Neural cell (in vitro differentiated cells): ENCODE results near the genes ZFAND4 and NPY4R.

DNA sequence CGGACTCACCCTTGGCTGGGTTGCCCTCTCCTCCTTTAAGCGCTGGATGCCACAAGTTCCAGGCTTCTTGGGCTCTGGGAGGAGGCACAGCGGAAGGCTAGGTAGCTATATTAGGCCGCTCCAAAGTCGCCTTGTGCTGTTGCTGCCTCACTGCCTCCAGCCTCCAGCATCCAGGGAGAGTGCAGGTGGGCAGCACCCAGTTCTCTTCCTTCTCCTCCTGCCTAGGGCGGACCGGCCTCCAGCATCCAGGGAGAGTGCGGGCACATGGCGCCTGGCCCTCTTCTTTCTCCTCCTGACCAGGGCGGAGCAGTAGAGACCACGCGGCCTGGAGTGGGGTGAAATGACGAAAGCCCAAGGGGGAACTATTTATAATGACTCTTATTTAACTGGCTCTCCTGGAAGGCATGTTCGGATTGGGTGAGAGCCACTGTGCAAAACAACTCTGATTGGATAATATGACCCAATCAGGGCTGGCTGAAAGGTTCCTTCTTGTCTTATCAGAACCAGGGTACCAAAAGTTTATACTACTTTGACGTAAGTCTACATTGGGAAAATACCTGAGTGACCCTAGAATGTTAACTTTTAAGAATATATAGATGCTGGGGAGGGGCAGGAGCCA lies 63.1 kb downstream of the ZNF37A start:
- RAMPAGE, long total RNA: no peak

DNA sequence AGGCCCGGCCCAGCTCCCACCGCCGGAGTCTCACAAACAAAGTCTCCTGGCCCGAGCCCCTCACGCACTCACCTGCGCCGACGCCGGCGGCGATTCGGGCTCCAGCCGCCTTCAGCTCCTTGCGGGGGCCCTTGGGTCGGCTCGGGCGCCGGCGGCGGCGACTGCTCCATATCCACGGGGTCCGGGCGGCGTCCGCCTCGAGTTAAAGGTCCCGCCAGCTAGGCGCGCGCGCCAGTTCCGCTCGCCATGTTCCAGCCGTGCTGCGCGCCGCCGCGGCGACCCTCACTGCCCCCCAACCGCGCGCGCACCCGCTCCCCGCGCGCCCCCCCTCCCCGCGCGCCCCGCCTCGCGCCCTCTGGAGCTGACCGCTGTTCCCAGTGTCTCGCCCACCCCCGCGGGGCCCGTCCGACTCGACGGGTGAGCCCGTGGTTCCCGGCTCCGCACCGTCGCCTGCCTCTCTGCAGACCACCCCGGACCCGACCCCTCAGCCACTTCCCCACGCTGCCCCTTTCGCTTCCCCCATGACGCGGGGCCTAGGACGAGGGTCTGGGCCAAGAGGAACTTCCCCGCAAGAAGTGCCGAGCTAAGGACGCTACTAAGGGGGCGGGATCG lies 396.1 kb downstream of the ZNF33B start:
- RAMPAGE, long total RNA: no peak

GRCh38 chr10:42551658-42552615 lies 86.4 kb downstream of the ZNF33B start:
- RAMPAGE, long total RNA: no peak

- RAMPAGE, long total RNA: no peak
Measured at GRCh38 chr10:42644902-42645505, 6.6 kb upstream of the ZNF33B start.

DNA sequence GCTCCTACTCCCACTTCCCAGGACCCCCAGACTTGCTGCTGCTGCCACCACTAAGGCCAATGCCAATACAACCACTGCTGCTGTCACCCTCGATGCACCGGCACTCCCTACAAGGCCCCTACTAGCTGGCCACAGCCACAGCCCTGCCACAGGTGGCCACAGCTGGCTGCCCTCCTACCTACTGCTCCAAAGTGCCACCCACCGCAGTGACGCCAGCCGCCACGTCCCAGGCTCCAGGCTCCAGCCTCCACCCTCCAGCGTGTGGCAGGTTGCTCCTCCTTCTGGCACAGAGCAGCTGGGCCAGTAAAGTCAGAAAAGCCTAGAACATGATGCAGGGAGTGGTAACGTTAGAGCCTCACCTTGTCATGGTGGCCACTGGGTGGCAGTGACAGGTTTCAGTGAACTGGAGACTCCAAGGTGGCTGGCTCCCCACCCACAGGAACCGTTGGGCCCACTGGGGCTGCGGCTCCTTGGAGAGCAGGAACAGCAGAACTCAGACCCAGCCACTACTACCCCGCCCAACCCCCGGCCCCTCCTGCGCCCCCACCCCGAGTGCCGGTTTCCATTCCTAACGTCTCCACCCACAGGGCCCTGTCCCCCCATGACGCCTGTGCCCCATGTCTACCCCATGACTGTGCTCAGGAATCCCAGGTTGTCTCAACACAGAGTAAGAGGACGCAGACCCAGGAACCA lies 52.1 kb upstream of the ZNF33B start:
- RAMPAGE, long total RNA: no peak

DNA sequence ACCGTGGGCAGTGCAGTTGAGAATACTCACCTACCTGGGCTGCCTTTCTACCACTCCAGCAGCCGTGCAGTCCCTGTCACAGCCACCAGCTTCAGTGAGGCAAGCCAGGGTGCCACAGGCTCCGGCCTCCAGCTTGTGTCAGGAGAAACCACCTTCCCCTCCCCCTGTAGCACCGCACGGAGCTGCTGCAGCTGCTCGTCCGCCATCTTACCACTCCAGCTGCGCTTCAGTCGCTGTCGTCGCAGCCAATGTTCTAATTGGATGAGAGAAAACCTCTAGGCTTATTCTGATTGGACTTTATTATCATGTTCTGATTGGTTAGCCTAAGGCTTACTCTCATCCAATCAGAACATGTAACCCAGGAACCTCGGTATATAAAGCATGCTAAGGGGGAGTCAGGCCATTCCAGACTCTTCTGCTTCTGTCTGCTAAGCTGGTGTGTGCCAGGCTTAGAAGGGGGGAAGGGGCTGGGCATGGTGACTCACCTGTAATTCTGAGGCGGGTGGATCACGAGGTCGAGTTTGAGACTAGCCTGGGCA lies 53.2 kb upstream of the ZNF33B start:
- RAMPAGE, long total RNA: no peak

DNA sequence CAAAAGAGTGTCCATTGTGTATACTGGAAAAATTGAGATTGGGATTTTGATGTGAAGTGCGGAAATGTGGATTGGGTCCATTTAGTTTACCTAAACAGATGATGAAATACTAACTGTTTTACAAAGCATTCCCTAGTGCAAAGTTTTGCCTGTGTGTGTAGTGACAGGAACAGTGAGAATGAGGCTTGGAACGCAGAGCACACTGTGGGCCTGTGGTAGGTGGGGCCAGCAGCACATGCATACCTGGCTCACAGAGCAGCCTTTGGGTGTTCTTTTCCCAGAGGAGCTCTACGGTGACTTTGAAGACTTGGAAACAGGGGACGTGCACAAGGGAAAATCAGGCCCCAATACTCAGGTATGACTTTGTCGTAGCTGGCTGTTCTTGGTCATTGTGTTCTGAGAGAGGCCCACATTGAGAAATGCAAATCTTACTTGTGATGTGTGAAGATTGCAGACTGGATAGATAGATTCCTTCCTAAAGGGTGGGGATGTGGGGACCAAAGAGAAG lies 33.8 kb downstream of the BMS1 start:
- RAMPAGE, long total RNA: no peak

- RAMPAGE, long total RNA: no peak
Measured at GRCh38 chr10:42933338-42933719, 143.5 kb upstream of the RET start.

DNA sequence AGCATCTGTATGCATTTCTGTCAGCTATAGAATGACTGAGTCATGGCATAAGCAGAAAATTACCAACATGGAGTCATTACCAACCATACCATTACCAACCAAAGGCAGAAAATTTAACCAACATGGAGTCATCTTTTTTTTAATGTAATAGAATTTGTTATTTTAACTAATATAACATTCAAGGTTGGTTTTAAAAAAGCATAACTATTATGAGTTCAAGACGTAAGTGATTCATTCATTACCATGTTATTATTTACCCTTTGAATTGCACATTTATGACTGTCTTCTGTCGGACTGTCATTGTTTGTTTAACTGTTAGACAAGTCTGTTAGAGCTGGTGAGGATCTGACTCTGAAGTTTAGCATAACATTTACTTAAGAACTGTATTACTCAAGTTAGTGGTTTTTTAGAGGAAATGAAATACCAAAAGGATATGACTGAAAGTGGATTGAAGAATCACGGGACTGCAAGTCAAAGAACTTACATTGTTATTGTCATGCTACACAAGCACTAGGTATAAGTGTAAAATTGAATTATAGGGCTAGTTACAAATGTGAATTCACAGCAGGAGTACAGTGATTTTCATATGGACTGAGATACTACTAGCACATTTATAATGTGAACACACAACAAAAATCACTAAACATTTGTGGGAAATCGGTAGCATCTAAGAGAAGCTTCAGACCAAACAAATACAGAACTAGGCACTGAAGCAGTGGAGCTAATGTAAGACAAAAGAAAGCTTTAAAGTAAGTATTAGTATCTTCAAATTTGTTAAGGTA lies 2.2 kb downstream of the CSGALNACT2 start:
- RAMPAGE, long total RNA: no peak

DNA sequence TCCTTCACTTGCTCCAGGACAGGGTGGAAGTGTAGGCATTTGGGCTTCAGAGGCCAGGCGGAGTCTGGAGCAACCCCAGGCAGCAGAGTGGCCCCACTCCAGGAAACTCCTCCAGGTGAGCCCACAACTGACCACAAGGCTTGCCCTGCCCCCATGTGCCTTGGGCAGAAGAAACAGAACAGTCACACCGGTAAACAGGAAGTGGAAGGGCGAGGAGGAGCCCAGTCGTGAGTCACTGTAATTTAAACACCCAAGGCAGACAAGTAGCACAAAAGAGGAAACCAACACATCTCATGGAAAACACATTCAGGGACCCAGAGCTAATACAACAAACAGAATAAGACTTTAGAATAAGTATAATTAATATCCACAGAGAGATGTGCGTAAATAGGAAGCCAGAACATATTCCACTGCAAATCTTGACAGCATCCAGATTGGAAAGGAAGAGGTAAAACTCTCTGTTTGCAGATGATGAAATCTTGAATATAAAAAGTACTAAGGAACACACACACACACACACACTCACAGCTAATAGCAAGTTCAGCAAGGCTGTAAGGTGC lies 20.5 kb upstream of the RASGEF1A start:
- RAMPAGE, long total RNA: no peak

GRCh38 chr10:43437296-43437608 lies 341 bp downstream of the ZNF487 start:
- RAMPAGE, long total RNA: no peak

GRCh38 chr10:43964922-43965518 lies 316.3 kb upstream of the ZNF32 start:
- RAMPAGE, long total RNA: no peak

DNA sequence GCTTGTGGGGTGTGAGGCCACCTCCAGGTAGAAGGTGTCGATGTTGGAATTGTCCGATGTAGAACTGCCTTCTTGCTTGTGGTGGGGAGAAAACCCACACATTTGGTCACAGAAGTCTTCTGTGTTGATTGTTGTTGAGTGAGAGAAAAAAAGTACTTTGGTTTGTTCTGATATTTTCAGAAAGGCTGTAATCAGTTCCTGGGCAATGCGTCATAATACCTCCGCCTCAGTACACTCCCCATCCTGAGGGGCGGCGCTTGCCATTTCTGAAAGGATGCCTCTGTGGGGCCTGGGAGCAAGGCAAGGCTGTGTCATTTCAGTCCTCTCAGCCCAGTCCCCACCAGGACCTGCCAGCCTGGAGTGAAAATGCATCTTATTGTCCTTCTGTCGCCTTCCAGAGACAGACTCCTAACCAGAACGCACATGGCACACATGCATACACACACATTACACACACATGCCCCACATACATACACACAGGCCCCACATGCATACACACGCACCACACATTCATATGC lies 90.2 kb downstream of the CXCL12 start:
- RAMPAGE, long total RNA: no peak

DNA sequence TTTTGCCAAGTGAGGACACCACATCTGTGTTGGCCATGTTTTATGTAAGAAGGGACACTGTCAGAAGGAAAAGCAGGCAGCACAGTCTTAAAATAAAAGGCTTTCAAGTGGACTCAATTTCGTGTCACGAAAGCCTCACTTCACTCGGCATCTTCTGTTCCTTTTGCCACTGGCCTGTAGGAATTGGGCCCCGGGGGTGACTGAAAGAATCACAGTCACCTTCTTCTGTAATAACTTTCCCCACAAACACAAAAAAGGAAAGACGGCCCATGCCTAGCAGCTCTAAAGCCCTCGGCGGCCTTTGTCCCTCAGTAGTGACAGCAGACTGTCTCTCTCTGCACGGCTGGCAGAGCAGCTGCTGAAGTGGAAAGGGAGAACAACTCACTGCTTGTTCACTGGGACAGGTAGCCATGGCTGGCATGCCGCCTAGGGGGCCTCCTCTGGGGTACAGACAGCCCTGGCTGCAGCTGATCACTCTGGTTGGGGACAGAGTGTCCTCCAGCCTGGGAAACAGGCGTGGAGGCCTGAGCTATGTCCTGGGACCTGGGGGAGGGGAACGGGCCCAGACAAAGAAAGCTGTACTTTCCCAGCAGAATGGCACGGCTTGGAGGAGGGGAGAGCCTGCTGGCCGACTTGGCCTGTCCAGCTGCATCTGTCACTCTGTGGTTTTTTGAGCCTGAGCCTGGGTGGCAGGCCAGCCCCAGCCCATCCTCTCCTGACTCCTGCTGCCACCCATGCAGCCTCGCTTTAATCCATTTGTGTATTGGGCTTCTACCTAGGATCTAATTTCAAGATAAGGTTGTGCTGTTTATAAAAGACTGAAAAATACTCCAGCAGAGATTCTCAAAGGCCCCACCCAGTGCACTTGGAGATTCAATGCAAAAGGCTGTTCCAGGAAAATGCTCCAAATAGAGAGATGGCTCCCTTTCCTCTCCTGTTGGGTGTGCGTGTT lies 4.5 kb downstream of the RASSF4 start:
- RAMPAGE, long total RNA: no peak

DNA sequence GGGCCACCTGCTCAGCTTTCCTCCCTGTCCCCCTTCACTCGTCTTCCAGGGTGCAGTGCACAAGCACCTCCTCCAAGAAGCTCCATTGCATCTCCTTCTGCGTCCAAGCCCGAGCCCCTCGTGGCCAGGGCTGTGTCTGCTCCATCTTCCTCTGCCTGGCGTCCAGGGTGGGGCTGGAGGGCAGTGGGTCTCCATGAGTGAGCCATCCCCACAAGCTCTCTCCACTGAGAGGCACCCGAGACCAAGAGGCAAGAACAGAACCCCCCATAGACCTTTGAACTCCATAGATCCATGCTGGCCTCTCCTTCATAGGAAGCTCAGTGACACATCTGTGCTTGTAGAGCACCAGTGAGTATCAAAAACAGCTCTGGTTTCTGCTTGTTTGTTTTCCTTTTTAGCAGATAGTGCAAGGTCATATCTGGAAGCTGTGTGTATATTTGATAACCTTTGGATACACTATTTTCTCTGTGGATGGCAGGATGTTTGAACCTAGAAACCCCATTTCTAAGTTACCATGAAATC lies 2.0 kb upstream of the DEPP1 start:
- RAMPAGE, long total RNA: no peak

DNA sequence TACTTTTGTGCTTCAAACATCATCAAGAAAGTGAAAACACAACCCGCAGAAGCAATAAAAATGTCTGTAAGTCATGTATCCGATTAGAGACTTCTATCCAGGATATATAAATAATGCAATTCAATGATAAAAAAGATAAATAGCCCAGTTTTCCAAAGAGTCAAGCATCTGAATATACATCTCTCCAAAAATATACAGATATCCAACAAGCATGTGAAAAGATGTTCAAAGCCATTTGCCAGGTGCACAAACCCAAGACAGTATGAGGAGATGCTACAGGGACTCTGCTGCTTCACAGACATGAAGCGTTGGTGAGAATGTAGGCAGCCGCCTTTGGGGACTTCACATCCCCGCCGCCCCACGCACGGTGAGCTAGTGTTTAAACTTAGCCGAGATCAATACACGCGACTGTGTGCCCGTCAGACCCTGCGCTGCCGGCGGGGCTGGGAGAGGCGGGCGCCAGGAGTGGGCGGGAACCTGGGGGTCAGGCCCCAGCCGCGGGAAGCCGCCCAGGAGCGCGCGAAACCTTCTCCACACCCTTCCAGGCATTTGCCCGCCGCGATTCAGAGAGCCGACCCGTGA lies 1.0 kb upstream of the ALOX5 start:
- RAMPAGE, long total RNA: no peak

DNA sequence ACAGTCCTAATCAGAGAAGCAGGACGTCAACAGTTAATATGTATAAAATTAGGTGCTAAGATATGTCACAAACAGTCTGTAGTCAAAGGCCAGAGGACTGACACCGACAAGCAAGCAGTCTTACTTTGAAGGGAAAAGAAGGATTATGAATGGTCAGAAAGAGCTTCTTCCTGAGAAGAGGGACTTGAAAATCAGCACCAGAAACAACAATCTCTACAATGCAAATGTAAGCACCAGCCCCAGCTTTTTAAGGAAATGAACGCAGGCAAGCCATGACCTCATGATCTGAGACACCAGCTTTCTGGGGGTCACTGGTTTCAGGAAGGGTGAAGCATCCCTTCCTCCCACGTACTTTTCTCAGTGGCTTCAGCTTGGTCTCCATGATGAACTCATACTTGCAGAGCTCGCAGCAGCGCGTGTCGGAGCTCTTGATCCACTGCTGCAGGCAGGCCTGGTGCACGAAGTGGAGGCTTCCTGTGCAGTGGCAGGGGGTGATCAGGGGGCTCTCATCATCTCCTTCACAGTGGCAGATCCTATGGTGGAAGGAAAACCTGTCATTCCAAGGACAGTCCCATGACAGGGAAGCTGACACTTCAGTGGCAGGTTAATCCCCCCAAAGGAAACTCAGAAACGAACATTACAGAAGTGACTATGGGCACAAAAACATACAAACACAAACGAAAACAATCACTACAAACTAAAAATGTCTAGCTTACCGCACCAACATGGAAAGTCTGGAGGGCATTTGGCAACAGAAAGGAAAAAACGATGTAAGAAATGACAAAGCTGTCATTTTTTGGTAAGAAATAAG lies 74.1 kb downstream of the MARCHF8 start:
- RAMPAGE, long total RNA: no peak

DNA sequence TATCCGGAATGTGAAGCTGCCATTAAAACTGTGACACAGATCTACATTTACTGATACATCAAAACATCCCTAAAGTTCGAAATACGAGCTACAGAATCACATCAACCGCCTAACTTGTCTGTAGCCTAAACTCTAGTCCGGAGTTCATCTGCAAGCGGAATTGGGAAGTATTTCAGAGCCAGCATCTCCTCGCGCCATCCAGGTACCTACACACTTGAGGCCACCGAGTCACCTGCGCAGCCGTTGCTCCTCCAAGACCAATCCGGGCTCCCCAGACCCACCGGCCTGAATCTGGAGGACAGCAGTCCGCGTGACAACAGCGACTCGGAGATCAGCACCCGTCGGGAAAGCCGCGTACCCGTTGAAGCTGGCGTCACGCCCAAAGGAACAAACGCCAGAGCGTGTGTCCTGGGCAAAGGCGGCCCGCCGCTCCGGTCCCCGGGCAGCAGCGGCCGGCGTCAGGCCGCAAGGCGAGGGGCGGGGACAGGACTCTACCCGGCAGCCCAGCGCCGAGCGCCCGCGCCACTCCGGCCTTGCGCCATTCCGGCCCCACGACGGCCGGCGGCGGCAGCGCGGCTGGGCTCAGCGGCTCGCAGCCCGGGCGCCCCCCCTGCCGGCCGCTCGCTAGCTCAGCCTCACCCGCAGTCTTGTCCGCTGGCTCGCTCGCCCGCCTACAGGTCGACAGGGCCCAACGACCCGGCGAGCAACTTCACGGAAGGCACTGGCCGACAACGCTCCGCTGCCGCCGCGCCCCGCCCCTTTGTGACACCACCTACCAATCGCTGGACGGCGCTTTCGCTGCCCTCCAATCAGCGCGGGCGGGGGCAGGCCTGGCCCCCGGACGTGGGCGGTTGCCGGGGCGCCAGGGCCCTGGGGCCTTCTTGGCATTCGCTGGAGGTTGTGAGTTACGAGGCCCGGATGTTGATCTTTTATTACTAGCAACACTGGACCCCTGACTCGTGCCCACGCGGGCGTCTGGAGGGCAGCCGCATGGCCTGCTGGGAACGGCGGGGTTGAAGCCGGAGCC lies at the start of gene ZFAND4:
TSS of gene ZFAND4 (minus strand) at position 733 of the 1,027 bp plus-strand sequence.
- RAMPAGE, long total RNA: no peak

- RAMPAGE, long total RNA: no peak
Measured at GRCh38 chr10:45673260-45673592, 654 bp upstream of the ZFAND4 start.

DNA sequence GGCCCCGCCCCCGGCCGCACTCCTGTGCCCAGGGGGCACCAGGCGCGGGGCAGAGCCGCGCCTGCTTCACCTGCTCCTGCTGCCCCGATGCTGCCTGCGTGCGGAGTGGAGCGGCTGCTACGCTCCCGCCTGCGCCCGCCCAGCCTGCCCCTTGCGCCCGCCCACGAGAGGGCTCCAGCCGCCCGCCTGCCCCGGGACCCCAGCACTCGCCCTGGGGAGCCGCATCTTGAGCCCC lies at the start of gene NPY4R:
TSS of gene NPY4R (minus strand) at position 107 of the 235 bp plus-strand sequence.
- RAMPAGE, long total RNA: no peak